Sciatic nerve (tissue), 1 donor: ENCODE measurements around a stretch of chr15.

DNA sequence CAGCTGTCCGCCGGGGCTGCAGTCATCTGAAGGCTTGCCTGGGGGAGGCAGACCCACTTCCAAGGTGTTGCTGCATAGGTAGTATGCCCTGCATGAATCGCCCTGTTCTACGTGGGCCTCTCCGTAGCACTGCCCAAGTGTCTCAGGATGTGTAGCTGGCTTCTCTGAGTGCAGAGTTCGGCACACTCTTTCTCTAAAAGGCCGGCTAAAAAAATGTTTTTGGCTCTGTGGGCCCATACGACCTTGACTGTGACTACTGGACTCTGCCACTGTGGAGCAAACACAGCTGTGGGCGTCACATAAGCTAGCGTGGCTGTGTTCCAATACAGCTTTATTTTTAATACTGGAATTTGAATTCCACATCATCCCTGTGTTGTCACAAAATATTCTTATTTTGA is 56.0 kb downstream of the PGPEP1L start:
- PRO-cap: no peak

- PRO-cap: no peak
These were observed 9.5 kb upstream of the PGPEP1L start for GRCh38 chr15:99016951-99017727.

DNA sequence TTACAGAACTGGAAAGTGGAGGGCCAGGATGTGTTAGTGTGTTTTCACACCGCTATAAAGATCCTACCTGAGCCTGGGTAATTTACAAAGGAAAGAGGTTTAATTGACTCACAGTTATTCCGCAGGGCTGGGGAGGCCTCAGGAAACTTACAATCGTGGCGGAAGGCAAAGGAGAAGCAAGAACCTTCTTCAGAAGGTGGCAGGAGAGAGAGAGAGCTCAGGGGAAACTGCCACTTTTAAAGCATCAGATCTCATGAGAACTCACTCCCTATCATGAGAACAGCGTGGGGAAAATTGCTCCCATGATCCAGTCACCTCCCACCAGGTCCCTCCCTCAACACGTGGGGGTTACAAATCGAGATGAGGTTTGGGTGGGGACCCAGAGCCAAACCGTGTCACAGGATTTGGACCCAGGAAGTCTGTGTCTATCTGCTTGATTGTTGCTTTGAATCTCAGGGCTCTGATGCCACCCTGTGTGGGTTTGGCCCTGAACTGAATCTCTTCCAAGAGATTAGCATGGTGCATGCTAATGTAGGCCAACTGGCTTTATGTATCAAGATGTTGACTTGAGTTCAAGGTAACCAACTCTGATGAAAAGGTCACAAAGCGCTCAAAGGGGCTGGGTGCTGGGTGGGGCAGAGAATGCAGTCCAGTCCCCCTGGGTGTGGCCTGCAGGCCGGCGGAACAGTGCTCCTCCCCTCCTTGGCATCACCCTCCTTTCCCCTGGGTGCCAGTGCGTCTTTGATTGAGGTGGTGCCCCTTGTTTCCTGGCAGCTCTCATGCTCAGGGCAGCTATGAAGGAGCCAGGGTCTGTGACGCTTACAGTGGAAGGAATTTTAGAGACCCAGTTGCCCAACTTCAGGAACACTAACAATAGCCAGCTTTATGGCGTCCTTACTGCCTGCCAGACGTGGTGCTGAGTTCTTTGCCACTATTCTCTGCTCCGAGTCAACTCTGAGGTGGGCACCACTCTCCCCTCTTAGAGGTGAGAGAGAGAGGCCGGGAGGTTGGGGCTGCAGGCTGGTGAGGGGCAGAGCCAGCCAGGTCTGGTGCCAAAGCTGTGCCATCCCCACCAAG is 9.5 kb downstream of the SYNM start:
- PRO-cap: no peak

DNA sequence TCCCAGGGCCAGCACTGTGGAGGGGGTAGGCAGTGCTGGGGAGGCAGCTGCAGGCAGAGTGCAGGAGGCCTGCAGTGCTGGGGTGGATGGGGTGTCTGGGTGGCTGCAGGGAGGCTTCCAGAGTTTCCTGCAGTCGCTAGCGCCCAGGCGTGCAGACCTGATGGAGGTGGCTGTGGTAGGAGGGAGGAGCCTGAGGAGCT is 16.3 kb downstream of the SYNM start:
- PRO-cap: no peak

DNA sequence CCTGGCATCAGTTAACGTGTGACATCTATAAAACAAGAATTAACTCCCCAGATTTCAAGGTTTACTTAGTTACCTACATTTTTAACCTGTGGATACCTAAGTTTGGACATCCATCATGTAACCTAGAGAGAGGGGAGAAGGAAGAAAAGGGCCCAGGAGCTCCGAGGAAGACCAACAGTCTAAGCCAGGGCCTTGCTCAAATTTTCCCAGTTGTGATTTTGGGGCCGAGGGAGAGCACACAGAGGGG is 22.8 kb downstream of the SYNM start:
- PRO-cap: no peak

DNA sequence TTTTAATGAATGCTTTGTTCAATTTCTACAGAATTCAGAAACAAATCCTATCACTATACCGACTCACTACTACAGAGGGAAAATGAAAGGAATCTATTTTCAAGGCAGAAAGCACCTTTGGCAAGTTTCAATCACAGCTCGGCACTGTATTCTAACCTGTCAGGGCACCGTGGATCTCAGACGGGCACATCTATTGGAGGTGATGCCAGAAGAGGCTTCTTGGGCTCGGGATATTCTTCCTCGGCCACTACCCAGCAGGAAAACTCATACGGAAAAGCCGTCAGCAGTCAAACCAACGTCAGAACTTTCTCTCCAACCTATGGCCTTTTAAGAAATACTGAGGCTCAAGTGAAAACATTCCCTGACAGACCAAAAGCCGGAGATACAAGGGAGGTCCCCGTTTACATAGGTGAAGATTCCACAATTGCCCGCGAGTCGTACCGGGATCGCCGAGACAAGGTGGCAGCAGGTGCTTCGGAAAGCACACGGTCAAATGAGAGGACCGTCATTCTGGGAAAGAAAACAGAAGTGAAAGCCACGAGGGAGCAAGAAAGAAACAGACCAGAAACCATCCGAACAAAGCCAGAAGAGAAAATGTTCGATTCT is 24.6 kb downstream of the SYNM start:
- PRO-cap: no peak

GRCh38 chr15:99437798-99438235 is 128.0 kb upstream of the MEF2A start:
- PRO-cap: no peak

GRCh38 chr15:99466815-99467111 is 99.0 kb upstream of the MEF2A start:
- PRO-cap: no peak

DNA sequence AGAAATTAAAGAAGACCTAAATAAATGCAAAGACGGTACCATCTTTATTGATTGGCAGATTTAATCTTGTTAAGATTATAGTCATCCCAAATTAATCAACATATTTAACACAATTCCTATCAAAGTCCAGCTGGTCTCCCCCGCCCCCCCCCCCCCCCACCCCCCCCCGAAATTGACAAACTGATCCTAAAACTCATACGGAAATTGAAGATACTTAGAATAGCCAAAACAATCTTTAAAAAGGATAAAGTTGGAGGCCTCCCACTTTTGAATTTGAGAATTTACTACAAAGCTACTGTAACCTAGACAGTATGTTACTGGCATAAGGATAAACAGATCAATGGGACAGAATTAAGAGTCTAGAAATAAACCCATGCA is 44.5 kb downstream of the MEF2A start:
- PRO-cap: no peak

GRCh38 chr15:99631106-99631745 is 65.4 kb downstream of the MEF2A start:
- PRO-cap: no peak

GRCh38 chr15:99682815-99683635 is 50.2 kb downstream of the LYSMD4 start:
- PRO-cap: no peak

GRCh38 chr15:99711580-99712187 is 21.6 kb downstream of the LYSMD4 start:
- PRO-cap: no peak

DNA sequence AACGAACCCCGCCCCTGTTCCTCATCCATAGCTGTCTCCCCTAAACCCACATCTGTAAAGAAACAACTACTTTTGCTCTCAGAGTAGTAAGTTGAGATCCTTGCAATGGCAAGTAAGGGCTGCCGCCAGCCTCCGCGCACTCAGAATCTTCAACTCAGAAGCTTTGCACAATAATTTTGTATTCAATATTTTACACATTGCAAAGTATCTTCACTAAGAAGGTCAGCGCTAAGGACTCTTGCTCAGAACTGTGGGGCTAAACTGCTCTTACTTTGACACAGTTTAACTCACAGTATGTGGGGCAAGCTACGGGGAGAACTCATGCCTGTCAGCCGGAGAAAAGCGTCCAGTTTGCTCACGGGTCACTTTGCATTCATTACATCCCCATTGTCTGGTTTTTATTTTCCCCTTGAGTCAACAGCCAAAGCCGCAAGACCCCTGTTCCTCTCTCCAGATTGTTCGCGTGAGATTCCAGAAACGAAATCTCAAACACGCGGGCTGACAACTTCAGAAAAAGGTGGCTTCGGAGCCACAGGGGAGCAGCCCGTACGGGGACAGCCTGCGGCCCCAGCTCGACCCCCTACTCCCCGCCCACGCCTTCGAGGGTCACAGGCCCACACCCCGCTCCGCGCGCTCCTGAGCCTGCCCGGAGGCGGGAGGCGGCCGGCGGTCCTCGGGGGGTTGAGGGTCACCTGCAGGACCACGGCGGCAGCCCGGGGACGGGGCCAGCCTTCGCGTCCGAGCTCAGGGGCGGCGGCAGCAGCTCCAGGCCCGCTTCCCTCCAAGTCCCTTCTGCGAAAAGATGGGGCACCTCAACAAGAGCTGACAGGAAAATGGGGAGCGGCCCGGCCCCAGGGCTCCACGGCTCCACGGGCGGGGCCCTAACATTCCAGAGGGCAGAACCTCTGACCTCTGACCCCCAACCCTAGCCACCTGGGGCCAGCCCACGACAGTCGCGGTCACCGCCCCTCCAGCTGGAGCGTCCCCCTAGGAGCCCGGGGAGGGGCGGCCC is 694 bp downstream of the LYSMD4 start:
- PRO-cap: bidirectional peak, plus-strand start at position 349 of the sequence, minus-strand start at position 151 of the sequence

- PRO-cap: no peak
These were observed 298.9 kb downstream of the ADAMTS17 start for GRCh38 chr15:100042830-100043415.

GRCh38 chr15:100580380-100580756 is 21.6 kb downstream of the LINS1 start:
- PRO-cap: no peak

GRCh38 chr15:100603029-100603536 is 694 bp downstream of the ASB7 start:
- PRO-cap: no peak

GRCh38 chr15:100715869-100716237 is 113.5 kb downstream of the ASB7 start:
- PRO-cap: no peak

GRCh38 chr15:100940740-100941415 is 21.7 kb downstream of the LRRK1 start:
- PRO-cap: no peak

DNA sequence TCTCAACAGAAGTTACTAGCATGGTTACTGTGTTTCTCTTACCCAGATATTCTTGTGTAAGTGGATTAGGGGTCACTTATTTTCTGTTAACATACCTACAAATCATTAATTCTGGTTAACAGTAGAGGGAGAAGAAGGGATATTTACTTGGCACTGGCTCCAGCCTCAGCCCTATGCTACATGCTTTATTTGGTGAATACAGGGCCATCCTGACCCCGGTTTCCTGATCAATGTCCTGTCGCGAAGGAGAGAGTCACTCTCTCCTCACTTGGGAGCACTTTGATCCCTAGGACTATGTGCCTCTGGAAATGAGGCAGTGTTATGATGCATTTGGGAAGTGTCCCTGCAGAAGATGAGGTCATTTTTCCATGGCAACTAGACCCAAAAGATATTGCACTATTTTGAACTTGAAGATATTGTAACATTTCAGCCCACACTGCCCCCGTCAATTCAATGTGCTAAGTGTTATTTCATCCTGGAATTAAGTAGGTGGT is 67.9 kb downstream of the LRRK1 start:
- PRO-cap: no peak

GRCh38 chr15:101051577-101052136 is 132.5 kb downstream of the LRRK1 start:
- PRO-cap: no peak